CD14-positive monocyte (primary cell): ENCODE data around the gene STAG1.

DNA sequence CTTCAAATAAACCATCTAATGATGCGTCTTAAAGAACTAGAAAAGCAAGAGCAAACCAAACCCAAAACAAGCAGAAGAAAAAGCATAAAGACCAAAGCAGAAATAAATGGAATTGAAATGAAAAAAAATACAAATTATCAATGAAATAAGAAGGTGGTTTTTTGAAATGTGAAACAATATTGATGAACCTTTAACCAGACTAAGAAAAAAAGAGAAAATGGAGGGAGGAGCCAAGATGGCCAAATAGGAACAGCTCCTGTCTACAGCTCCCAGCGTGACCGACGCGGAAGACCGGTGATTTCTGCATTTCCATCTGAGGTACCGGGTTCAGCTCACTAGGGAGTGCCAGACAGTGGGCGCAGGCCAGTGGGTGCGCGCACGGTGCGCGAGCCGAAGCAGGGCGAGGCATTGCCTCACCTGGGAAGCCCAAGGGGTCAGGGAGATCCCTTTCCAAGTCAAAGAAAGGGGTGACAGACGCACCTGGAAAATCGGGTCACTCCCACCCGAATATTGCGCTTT is 307.1 kb upstream of the PPP2R3A start:
- CAGE, long polyA plus RNA, result no peak

DNA sequence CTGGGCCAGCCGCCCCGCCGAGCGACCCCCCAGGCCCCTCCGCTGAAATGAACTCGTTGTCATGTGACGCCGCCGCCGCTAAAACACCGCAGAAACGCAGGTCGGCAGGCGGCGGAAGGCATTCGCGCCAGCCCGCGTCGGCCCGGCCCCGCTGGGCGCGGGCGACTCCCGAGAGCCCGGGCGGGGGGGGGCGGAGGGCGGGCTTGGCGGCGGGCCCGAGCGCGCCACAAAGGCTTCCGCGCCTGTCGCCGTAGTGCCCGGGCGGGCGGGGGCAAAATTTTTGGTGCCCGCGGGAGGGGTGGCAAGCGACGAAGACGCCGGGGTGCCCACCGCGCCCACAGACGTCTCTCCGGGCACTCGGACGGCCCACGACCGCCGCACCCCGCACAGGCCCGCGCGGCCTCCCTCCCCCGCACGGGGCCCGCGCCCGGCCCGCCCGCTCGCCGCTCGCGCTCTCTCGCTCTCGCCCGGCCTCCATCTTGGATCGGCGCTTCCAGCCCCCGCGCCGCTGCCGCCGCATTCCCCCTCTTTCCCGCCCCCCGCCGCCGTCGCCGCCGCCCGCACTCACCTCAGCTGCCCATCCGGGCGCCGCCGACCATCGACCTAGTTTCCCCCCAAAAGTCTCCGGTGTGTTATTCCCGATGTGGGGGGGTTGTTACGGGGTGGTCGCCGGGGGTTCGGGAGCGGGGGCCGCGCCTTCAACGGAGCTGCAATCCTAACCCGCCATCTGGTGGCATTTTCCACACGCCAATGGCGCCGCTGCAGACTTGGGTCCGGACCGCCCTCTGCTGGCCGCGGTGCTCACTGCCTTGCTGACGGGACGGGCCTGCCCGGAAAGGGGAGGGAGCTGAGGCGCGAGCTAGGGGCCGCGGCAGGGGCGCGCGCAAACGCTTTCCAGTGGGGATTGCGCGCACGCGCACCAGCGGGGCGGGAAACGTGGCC is at the start of gene STAG1:
Gene STAG1, minus strand, starts transcription at position 752 of the 942 bp plus-strand sequence.
- CAGE, long polyA plus RNA, result no peak

GRCh38 chr3:136839770-136840738 is 21.1 kb downstream of the SLC35G2 start:
- CAGE, long polyA plus RNA, result no peak

- CAGE, long polyA plus RNA, result no peak
Observed at GRCh38 chr3:136930171-136931131, 27.3 kb upstream of the IL20RB start.

DNA sequence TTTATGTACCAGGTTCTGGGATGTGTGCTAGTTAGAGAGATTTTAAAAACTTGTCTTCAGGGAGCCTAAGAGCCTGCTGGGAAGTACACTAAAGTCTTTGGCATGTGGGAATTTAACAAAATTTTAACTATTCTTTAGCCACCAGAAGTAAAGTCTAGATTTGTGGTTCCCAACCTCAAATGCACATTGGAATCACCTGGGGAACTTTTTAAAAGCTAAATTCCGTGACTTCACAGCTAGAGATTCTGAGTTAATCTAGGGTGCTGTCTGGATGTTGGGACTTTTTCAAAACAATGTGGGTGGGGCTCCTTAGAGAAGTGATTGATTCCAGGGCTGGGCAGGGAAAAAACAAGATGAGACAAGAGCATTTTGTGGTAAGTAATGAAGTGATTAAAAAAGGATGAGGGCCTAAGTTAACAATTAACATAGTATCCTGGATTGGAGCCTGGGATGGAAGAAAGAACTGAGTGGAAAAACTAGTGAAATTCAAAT is 3.5 kb downstream of the IL20RB start:
- CAGE, long polyA plus RNA, result no peak

DNA sequence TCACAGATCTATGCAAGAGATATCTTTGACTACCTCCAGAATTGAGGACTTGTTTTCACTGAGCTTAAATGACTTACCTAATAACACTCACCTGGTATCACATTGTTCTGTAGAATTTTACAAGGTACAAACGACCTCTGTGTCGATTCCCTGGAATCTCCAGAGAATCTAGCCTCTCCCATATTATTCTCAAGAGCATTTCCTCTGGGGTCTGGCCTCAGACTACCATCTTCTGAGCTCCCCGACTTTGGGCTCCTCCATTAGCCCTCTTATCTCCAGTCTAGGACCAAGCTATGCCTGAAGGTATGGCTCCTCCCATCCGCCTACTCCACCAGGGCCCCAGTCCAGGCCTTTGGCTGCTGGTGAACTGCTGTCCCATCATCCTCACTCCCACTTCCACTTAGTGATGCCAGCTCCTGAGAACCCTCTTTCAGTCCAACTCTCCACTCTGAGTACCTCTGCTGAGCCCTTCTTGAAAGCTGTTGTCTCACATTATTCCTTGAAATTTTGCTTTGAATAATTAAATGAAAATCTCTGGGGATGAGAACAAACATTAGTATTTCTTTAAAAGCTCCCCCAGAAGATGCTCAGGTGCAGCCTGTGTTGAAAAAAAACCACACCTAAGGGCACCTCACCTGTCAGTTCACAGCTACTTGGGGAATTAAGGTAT is 9.3 kb downstream of the CLDN18 start:
- CAGE, long polyA plus RNA, result no peak

GRCh38 chr3:138053478-138053723 is 43.4 kb downstream of the CLDN18 start:
- CAGE, long polyA plus RNA, result no peak

GRCh38 chr3:138188375-138188653 is 1.2 kb downstream of the ARMC8 start:
- CAGE, long polyA plus RNA, result no peak

- CAGE, long polyA plus RNA, result no peak
Observed at GRCh38 chr3:138247808-138248243, 60.7 kb downstream of the ARMC8 start.

DNA sequence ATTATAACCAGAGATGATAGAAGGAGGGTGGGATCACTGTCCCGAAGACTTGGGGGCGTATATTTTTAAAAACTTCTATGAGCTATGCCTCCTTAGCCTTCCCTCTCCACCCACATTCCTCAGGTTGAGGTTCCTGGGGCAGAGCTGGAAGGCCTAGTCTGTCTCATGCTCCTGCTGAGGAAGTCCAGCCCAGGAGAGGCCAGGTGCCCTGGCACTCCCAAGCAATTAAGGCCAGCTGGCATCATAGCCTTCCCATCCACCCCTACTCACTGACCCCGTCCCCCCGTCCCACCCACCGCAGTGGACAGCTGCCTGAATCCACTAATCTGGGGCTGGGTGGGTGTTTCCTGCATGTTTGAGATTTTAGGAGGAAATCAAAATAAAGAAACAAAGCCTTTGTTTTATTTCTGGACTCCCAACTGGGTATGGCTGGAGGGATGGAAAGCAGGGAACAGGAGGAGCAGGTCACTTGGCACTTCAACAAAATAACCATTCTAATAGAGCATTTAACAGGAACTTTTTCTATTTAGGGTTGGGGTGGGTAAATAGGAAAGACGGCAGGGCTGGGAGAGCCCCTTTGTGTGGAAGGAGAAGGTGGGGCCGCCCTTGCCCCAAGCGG is 8.3 kb downstream of the MRAS start:
- CAGE, long polyA plus RNA, result no peak

DNA sequence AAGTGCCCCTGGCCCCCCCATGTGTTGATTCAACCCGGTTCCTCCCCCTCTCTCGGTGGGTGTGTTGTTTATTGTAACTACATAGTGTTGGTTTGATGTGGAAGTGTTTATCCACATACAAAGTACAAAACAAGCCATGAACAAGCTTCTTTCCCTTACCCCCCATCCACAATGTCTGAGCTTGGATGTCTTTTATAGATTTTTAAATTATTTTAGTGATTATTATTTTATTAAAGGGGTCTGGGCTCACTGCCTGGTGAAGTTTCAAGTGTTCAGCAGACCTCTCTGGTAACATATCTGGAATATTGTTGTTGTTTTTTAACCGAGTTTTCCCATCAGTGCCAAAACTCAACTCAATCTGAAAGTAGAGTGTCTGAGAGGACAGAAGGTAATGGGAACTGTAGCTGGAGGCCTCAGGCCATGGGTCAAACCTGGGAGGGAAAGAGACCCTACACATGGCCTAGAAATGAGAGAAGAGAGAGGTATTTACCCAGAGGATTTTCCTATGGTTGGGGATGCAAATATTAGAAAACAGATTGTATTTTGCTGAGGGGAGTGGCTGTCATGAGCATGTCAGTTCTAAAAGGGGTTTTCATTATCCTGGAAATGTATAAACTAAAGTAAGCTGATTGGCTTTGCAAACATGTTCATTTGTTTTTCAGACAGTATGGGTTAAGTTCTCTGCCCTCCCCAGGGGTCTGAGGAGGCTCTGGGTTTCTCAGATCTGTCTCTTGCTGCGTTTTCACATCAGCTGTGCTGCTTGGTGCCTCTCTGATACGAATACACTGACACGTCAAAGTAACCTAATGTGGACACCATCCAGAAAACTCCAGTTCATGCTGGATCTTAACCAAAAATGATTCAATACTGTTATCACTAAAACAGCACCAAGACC is 31.7 kb upstream of the ESYT3 start:
- CAGE, long polyA plus RNA, result no peak

DNA sequence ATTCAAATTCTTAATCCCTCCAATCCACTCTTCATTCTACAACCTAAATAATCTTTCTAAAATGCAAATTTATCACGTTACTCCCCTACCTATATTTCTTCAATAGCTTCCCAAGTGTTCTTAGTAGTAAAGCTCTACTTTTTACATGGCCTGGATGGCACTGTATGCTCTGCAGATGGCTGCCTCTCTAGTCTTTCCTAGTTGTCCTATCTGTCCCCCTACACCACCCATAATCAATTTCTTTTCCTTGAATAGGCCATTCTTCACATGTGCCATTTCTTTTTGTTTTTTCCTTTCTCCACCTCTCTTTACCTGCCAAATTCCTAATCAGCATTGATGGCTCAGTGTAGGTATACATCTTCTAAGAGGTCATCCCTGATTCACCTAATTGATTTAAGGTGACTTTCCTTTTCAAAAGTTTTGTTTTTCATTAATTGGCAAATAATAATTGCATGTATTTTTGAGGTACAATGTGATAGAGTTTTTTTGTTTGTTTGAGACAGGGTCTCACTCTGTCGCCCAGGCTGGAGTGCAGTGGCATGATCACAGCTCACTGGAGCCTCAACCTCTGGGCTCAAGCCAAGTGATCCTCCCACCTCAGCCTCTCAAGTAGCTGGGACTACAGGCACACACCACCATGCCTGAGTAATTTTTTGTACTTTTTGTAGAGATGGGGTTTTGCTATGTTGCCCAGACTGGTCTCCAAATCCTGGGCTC is 85.2 kb downstream of the PIK3CB start:
- CAGE, long polyA plus RNA, result no peak

- CAGE, long polyA plus RNA, result no peak
Observed at GRCh38 chr3:139044445-139044715, 312 bp downstream of the PRR23C start.

- CAGE, long polyA plus RNA, result no peak
Observed at GRCh38 chr3:139299306-139299930, 44.4 kb upstream of the MRPS22 start.

DNA sequence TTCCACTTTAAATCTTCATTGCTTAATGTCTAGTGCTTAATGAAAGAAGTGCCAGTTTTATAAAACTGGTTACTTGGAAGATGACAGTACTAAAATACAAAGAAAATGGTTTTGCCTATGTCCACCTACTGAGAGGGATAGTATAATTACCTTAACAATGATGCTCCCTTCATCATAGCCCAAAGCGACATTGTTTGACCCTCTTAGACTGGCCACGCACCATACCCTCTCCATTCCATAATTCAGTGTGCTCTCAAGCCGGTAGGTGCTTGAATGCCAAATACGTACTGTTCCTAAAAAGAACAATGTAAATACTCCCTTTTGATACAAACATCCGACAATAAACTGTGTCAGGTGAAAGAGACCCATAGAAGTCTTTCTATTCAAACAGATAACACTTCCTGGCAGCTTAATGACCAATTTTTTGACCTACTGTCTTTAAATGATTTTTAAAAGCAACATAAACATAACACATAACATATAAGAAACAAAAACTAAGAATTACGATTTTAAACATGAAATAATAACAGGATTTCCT is 15.9 kb downstream of the COPB2 start:
- CAGE, long polyA plus RNA, result no peak

GRCh38 chr3:139654727-139654971 is 23.1 kb downstream of the NMNAT3 start:
- CAGE, long polyA plus RNA, result no peak

DNA sequence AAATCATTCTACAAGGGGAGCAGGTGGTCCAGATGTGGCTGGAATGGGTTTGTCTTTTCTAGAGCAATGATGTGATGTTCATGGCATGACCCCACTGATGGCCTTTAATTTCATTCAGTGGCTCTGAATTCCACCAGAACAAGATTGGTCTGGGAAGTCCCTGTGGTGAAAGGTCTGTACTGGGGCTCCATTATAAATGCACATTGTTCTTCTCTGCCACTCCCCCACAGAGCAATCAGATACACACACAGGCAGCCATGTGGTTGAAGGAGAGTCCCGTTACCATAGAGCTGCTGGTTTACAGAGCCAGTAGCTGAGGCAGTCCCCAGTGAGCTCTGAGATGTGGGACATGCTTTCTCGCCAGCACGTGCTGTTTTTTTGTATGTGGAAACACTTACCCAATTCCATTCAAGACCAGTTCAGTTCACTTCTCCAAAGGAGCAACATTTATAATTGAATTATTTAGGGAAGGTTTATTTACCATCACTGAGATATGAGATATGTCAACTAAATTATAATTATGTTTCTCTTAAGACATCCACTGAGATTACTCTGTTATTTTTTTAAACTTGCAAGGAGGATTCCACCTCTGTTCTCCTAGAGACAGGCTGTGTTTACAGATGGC is 172.6 kb upstream of the TRIM42 start:
- CAGE, long polyA plus RNA, result no peak

DNA sequence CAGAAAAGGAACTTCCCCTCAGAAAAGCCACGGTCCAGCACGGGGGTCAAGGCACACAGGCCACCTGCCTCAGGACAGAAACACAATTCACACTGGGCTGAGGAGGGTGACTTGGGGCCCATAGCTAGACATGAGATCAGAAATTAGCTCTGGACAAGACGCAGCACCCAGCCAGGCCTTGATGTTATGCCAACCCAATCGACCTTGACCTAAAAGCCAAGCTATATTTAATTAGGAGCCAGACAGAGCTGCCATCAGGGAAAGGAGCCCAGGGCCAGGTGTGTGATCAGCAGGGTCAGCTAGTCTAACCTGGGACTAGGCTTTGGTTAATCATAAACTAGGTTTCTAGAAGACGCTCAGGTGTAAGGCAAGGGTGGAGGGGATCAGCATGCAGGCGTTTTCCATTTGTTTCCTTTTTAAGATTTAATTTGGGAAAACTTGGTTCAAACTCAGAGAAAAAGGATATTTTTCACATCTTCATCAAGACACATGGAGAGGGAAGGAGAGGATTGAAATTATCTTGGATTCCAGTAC is 23.8 kb upstream of the SLC25A36 start:
- CAGE, long polyA plus RNA, result no peak

DNA sequence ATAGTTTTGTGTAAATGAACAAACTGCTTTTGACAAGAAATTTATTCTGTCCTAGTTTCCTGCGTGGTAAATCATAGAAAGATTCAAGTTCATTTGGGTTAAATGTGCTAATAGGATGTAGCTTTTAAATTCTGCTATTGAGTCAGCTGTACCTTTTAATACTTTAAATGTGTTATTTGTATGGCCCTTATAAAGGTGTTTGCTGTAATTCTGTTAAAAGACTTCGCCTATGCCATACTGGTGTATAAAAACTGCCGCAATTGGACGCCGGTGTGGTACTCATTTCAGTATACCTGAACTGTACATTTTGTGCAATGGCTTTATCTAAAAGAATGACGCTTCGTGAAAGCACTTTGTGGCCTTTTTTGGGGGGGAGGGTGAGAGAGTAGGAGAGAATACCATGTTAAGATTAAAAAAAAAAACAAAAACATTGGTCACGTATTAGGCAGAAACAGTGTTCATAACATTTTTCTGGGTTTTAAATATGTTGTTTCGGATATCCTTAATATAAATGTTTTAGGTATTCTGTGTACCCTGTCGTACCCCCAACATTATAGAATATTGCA is 36.0 kb downstream of the SLC25A36 start:
- CAGE, long polyA plus RNA, result no peak

DNA sequence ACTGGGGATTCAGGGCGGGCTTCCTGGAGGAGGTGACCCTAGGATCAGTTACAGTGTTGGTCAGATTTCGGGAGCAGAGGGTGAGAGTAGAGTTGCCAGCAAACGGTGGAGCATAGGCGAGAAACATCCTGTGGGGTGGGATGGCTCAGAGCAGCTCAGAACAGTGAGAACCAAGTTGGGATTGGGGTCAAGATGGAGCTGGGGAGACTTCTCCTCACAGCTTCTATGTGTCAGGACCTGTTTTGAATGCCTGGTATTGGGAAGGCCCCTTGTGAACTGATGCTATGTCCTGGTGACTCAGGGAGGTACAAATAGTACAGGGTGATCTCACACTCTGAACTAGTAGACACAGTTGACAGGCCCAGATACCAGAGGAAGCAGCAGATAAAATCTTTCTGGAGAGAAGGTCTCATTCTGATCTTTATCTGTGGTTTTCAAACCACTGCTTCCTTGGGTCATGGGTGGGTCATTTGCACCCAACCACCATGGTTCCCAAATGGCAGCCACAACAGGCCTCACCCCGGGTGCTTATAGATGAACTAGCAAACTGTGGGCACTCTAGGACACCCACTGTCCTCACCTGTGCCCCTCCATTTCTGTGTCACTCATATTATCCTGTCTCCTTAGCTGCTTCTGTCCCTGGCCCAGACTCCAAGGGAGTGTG is 43.3 kb downstream of the PXYLP1 start:
- CAGE, long polyA plus RNA, result no peak